ENCODE measurements around a stretch of chr21.

DNA sequence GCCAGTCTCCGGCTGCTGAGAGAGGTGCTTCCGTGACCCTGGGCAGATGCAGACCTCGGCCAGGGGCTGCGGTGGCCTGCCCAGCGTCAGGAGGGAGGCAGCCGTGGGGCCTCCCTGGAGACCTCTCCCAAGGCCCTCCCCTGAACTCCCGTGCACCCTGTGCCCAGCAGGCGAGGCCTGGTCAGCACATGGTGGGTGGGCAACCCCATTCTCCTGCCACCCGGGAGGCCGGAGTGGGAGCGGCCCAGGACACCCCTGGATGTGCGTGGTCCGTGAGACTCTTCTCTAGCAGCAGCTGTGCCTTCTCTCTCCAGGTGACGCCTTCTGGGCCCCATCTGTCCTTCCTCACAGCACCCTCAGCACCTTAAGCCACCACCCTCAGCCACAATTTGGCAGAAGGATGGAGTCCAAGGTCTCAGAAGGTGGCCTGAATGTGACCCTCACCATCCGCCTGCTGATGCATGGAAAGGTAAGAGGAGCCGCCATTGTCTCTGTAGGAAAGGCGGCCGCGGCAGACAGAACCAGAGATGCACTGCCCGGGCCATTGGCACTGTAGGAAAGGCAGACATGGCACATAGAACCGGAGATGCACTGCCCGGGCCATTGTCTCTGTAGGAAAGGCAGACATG is 85.6 kb upstream of the COL6A1 start:
- PRO-cap, 3 experiments, result no peak in any of the 3 experiments
- RAMPAGE, long total RNA, 2 experiments, result no peak in any of the 2 experiments
- RRBS, result no CpG with 5 or more reads among the region's 22 CpGs

DNA sequence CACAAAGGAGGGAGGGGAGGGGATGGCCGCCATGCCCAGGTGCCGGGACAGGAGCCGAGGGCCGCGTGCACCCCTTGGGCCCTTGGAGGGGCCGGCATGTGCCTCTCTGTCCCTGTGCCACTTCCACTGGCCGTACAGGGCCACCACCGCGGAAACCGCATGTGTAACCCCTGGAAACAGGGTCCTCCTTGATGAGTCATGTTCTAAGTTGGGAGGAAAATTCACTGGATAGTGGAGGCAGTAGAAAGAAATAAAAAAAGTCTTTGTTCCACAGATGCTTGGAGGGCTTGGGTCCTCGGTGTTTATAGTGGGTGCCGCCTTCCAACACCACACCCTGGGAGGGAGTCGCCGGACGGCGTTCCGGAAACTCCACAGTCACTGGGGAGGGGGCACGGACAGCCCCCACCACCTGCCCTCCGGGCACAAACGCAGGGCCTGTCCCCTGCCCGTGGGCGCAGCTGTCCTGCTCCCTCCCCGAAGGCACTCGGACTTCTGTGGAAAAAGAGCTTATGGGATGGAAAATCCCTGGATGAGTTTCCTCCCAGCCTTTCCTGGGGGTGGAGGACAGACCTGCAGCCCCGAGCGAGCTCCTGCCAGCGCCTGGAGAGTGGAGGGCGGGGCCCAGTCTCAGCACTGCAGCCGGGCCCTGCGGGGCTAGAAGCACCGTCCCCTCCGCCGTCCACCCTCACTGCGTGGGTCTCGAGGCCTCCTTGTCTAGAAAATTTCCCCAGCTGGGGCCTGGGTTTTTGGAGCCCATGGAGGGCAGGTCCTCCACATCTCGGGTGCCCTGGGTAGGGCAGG is 6.7 kb upstream of the COL6A1 start:
- PRO-cap, 3 experiments, result peak in 3 of 3 experiments; most common plus-strand start position 630 of the sequence (in 2); most common minus-strand start position 128 of the sequence (in 3)
- RAMPAGE, long total RNA, 2 experiments, result no peak in any of the 2 experiments
- RRBS, result 5% methylated on average over 8 of the region's 36 CpGs

DNA sequence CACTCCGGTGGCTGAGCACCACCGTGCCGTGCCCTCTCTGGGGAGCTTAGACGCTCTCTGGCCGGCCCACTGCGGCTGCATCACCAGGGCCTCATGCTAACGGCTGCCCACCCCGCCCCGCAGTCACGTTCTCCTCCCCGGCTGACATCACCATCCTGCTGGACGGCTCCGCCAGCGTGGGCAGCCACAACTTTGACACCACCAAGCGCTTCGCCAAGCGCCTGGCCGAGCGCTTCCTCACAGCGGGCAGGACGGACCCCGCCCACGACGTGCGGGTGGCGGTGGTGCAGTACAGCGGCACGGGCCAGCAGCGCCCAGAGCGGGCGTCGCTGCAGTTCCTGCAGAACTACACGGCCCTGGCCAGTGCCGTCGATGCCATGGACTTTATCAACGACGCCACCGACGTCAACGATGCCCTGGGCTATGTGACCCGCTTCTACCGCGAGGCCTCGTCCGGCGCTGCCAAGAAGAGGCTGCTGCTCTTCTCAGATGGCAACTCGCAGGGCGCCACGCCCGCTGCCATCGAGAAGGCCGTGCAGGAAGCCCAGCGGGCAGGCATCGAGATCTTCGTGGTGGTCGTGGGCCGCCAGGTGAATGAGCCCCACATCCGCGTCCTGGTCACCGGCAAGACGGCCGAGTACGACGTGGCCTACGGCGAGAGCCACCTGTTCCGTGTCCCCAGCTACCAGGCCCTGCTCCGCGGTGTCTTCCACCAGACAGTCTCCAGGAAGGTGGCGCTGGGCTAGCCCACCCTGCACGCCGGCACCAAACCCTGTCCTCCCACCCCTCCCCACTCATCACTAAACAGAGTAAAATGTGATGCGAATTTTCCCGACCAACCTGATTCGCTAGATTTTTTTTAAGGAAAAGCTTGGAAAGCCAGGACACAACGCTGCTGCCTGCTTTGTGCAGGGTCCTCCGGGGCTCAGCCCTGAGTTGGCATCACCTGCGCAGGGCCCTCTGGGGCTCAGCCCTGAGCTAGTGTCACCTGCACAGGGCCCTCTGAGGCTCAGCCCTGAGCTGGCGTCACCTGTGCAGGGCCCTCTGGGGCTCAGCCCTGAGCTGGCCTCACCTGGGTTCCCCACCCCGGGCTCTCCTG is 22.0 kb downstream of the COL6A1 start:
- PRO-cap, 3 experiments, result no peak in any of the 3 experiments
- RAMPAGE, long total RNA, 2 experiments, result start-site peak on the minus strand in 1 of 2 experiments, centred at position 802 of the sequence, 5 reads per replicate
- RRBS, result 96% methylated on average over 1 of the region's 80 CpGs

GRCh38 chr21:46054393-46055059 is 43.4 kb upstream of the COL6A2 start:
- PRO-cap, 3 experiments, result no peak in any of the 3 experiments
- RAMPAGE, long total RNA, 2 experiments, result no peak in any of the 2 experiments
- RRBS, result no CpG with 5 or more reads among the region's 16 CpGs

DNA sequence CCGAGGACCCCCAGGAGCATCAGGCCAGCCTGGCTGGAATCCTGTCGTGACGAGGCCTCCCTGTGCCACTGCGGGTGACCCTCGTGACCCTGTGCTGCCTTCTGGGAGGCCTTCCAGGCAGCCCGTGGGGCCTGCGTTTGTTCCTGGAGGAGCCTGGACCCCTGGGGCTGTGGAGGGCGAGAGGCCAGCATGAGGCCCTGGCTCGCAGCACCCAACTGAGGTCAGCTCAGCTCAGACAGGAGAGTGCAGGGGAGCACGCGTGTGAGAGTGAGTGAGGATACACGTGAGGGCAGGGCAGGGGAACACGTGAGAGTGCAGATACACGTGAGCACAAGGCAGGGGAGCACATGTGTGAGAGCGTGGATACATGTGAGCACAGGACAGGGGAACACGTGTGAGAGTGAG is 432 bp upstream of the FTCD start:
- PRO-cap, 3 experiments, result peak in 2 of 3 experiments; most common minus-strand start position 217 of the sequence (in 2)
- RAMPAGE, long total RNA, 2 experiments, result no peak in any of the 2 experiments
- RRBS, result no CpG with 5 or more reads among the region's 16 CpGs

DNA sequence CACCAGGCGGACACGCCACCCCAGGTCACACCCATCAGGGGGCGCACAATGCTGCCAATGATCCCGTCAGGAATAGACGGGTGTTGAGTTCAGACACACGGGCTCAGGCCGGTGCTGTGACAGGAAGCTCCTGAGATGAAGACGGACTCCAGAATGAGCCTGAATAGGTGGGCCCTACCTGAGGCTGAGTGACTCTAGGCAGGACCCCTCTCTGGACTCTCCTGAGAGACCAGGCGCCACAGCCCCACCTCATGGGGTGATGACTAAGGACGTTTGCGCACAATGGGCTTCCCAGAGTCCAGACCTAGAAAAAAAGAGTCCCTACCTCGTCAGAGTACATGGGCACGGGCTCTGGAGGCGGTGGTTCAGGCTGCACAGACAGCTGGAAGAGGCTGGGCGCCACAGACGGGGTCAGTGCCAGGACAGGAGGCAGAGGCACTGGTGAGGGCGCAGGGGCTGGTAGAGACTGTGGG is 20.4 kb downstream of the MCM3AP start:
- PRO-cap, 3 experiments, result no peak in any of the 3 experiments
- RAMPAGE, long total RNA, 2 experiments, result no peak in any of the 2 experiments
- RRBS, result no CpG with 5 or more reads among the region's 17 CpGs

- PRO-cap, 3 experiments, result no peak in any of the 3 experiments
- RAMPAGE, long total RNA, 2 experiments, result no peak in any of the 2 experiments
- RRBS, result 49% methylated on average over 6 of the region's 15 CpGs
Measured at GRCh38 chr21:46284080-46284626, 1.3 kb downstream of the MCM3AP start.

DNA sequence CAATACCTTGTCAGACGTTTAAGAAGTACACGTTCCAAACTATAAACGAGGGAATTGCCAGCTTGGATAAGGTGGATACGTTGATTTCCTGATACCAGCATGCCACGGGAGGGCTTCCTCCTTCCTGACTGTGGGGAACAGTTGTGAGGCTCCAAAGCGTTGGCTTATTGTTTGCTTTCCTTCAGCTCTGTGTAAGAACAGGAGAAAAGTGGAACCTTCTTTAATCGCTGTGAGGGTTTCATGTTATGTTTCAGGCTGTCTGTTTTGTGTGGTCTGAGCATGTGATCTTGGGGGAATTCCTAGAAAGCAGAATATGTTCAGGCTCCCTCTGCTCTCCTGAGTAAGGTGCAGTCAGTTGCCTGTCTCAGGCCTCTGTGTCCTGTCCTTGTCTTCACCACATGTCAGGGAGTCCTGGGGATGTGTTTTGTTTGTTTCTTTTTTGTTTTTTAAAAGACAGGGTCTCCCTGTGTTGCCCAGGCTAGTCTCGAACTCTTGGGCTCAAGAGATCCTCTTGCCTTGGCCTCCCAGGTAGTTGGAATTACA is 44.9 kb downstream of the PCNT start:
- PRO-cap, 3 experiments, result no peak in any of the 3 experiments
- RAMPAGE, long total RNA, 2 experiments, result no peak in any of the 2 experiments
- RRBS, result no CpG with 5 or more reads among the region's 8 CpGs

GRCh38 chr21:46455634-46456147 is 3.0 kb upstream of the DIP2A start:
- PRO-cap, 3 experiments, result no peak in any of the 3 experiments
- RAMPAGE, long total RNA, 2 experiments, result no peak in any of the 2 experiments
- RRBS, result no CpG with 5 or more reads among the region's 9 CpGs

- PRO-cap, 3 experiments, result no peak in any of the 3 experiments
- RAMPAGE, long total RNA, 2 experiments, result no peak in any of the 2 experiments
- RRBS, result no CpG with 5 or more reads among the region's 6 CpGs
Measured at GRCh38 chr21:46515054-46515630, 56.5 kb downstream of the DIP2A start.

DNA sequence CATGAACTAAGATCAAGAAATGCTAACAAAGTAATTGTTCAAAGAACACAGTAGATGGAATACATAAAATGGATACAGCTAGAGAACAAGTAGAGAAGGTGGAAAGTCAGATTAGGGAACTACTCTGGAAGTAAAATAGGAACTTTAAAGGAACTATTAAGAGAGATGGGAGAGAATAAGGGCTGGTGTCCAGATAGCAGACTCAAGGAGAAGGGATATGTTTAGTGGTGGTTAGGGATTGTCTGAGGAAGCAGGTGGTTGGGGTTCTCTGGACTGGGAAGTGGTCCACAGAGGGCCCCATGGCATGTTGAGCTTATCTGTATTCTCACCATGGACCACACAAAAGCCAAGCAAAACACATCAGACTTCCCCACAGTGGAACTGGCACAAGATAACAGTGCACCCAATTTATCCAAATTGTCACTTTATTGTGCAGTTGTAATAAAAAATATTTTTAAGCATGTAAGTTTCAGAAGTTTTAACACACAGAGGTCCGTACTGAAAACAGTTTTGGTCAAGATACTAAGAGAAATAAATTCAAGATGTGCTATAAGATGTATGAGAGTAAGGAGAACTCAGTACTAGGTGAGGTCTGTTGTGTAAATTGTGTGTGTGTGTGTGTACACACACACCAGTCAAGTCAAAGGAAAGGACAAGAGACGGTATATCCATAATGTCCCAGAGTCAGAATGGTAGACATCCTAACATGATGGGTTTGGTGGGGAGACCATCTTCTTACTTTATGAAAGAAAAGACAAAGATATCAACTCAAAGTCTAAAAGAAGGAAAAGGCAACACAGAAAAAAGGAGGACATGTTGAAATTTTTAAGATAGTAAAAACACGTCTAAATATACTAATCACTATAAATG is 56.1 kb downstream of the S100B start:
- PRO-cap, 3 experiments, result no peak in any of the 3 experiments
- RAMPAGE, long total RNA, 2 experiments, result no peak in any of the 2 experiments
- RRBS, result no CpG with 5 or more reads among the region's 3 CpGs

DNA sequence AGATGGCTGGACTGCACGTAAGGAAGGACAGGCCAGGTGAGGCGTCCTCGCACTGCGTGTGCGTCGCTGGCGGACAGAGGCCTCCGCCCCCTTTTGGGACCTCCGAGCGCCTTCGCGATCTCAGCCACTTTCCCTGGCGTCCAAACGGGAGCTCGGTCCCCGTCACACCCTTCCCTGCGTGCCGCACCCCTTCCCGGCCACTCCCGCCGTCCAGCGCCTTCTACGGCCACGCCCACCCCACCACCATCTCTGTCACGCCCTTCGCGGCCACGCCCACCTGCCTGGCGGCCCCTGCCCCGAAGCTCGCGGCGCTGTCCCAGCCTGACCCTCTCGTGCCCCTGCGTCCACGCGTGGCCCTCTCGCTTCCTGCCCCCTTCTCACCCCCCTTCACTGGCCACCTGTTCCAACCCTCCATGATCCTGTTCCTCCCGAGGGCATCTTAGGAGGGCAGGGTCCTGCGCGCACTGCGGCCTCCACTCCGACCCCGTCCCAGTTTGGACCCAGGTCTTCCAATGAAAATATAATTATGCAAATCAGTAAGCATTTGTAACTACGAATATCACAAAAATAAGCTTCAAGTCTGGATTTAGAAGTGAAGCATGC is 414 bp downstream of the PRMT2 start:
- PRO-cap, 3 experiments, result peak in 3 of 3 experiments; most common plus-strand start position 276 of the sequence (in 2); most common minus-strand start position 212 of the sequence (in 2)
- RAMPAGE, long total RNA, 2 experiments, result no peak in any of the 2 experiments
- RRBS, result no CpG with 5 or more reads among the region's 45 CpGs